Epithelial cell of proximal tubule (primary cell): ENCODE results near the genes POU3F3, C2orf49 and FHL2.

GRCh38 chr2:104659104-104659756, 194.7 kb upstream of the POU3F3 start:
- RAMPAGE, long total RNA: no peak
- RRBS: no CpG with 5 or more reads among the region's 55 CpGs

- RAMPAGE, long total RNA: no peak
- RRBS: no CpG with 5 or more reads among the region's 35 CpGs
Measured at GRCh38 chr2:104853989-104854560, at the start of gene POU3F3. TSS of gene POU3F3 (plus strand) at chr2:104854115.

- RAMPAGE, long total RNA: no peak
- RRBS: 3% methylated on average over 1 of the region's 116 CpGs
Measured at GRCh38 chr2:104856264-104857302, 2.7 kb downstream of the POU3F3 start.

DNA sequence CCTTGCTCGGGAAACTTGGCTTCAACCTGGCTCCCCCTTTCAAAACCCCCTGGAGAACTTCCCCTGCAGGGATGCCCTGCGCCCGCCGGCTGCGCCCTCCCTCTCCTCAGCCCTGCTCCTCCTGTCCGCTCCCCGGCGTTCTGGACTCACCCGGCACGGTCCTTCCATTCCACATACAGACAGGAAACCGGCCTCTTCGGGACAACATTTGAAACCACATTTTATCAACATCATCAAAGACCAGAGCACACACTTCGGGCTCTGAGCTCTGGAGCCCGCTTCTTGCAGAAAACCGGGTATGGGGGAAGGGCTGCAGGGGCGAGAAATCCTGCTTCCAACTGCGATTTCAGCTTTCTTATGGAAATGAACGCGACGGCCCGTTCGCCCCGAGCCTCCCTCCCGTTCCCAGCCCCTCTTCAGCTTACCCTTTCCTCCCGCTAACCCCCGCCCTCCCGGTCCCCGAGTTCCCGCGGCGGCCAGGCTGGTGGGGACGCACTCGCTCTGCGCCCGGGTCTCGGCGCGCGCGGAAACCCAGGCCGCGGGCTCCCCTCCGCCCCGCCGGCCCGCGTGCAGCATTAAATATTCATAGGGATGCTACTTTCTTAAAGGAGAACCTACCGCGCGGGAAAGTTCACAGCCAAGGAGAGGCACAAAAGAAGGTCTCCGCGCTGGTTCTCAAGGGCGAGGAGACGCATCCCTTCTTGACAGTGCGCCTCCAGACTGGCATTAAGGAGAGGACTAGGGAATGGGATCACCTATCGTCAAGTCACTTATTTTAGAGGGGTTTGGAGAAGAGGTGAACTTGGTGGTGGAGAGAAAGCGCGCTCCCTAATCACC, 18.4 kb downstream of the POU3F3 start:
- RAMPAGE, long total RNA: no peak
- RRBS: 2% methylated on average over 25 of the region's 58 CpGs

DNA sequence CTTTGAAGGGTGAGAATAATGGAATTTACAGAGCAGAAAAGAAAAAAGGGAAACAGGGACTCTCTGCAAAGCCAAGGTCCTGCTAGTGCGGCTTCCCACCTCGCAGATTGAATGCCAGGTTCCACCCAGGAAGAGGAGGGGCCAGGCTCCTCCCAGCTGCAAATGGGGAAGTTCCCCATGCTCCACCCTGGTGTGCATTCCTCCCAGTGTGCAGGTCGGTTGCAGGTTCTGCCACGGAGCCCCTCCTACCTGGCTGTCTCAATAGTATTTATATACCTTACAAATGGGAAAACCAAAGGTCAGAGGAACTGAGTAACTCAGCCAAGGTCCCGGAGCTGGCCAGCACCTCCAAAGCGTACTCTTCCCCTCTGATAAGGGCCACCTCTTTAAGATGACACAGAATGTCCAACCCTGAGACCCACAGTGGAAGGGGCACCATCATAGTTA, 35.4 kb downstream of the POU3F3 start:
- RAMPAGE, long total RNA: no peak
- RRBS: no CpG with 5 or more reads among the region's 6 CpGs

DNA sequence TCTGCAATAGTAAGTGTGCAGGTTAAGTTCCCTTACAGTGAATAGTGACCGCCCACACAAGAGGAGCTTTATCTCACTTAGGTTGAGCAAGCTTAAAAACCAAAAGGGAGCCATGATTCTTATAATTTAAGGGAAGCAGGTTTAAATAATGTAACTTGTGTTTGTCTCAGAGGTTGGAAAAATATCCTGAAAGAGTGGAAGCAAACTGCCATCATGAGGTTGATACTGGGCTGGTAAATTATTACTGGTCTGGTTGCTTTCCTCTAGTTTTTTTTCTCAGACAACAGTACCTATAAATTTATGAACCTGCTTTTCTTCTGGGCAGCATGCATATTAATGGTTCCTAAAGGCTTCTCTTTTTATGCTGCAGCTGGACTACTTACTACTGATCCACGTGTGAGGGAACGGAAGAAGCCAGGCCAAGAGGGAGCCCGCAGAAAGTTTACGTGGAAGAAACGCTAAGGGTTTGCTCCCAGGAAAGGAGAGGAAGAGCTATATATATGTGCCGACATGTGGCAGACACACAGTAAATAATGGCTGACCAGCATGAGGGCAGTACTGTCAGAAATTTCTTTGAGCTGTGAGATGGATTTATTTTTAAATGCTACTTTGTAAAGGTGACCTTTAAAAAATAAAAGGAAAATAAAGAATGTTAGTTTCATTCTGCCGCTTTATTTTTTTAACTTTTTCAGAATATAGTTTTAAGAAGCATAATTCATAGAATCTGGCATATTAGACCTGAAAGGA, 61.6 kb downstream of the MRPS9 start:
- RAMPAGE, long total RNA: no peak
- RRBS: no CpG with 5 or more reads among the region's 8 CpGs

DNA sequence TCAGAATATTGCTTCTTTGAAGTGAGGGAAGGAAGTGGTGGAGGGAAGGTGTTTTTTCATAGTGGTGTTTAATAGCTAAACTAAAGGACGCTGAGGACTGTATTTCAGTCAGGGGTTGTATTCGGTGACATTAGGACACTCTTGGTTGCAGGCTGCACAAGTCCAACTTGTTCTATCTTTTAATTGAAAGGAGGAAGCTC, 69.9 kb downstream of the MRPS9 start:
- RAMPAGE, long total RNA: no peak
- RRBS: no CpG with 5 or more reads among the region's 2 CpGs

- RAMPAGE, long total RNA: no peak
- RRBS: no CpG with 5 or more reads among the region's 21 CpGs
Measured at GRCh38 chr2:105269381-105269994, 27.9 kb downstream of the GPR45 start.

- RAMPAGE, long total RNA: no peak
- RRBS: no CpG with 5 or more reads among the region's 5 CpGs
Measured at GRCh38 chr2:105275315-105275703, 33.8 kb downstream of the GPR45 start.

DNA sequence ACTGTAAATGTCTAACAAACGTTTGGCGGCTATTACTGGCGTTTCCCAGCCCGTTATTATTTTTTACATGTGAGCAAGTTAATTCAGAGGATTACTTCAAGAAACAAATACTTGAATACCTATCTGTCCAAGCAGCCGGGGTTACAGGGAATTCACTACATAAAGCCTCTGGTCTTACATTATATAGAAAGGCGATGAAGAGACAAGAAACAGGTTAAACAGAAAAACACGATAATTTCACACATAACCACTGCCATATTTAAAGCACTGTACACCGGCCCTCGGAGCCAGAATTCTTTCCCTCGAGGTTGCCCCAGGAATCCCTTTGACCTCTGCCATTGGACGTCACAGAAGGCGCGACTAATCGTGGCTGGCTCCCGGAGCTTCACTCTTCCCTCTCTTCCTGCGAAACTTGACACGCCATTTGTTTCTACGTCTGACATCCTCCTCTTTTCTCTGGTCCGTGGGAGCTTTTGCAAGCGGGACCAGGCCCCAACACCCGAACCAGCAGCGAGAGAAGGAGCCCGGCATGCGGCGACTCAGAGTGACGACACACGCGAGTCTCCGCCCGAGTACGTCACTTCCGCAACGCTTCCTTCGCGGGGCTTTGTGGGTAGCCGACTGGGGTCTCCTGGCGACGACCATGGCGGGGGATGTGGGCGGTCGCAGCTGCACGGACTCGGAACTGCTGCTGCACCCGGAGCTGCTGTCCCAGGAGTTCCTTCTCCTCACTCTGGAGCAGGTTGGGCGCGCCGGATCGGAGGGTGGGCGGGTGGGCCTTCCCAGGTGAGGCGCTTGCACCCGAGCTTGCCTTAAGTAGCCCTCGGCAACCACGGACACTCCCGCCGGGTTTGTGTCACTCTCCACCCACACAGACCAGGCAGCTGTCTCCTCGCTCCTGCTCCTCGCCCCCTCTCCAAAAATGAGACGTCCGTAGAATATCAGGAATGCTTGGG, at the start of gene C2orf49:
C2orf49 (plus strand) TSS at position 596 of the 956 bp plus-strand sequence.
- RAMPAGE, long total RNA: start-site peak on the plus strand centred at position 623 of the sequence, 23 bp wide, 244 and 44 reads in 2 replicates
- RRBS: 1% methylated on average over 15 of the region's 59 CpGs

GRCh38 chr2:105337901-105338498, 660 bp downstream of the C2orf49 start:
- RAMPAGE, long total RNA: no peak
- RRBS: no CpG with 5 or more reads among the region's 12 CpGs

- RAMPAGE, long total RNA: no peak
- RRBS: no CpG with 5 or more reads among the region's 2 CpGs
Measured at GRCh38 chr2:105377936-105378280, 20.9 kb downstream of the FHL2 start.

GRCh38 chr2:105380835-105381424, 17.9 kb downstream of the FHL2 start:
- RAMPAGE, long total RNA: no peak
- RRBS: no CpG with 5 or more reads among the region's 10 CpGs

- RAMPAGE, long total RNA: no peak
- RRBS: no CpG with 5 or more reads among the region's 10 CpGs
Measured at GRCh38 chr2:105391153-105392252, 7.3 kb downstream of the FHL2 start.

- RAMPAGE, long total RNA: no peak
- RRBS: no CpG with 5 or more reads among the region's 19 CpGs
Measured at GRCh38 chr2:105396089-105397334, 2.3 kb downstream of the FHL2 start.

DNA sequence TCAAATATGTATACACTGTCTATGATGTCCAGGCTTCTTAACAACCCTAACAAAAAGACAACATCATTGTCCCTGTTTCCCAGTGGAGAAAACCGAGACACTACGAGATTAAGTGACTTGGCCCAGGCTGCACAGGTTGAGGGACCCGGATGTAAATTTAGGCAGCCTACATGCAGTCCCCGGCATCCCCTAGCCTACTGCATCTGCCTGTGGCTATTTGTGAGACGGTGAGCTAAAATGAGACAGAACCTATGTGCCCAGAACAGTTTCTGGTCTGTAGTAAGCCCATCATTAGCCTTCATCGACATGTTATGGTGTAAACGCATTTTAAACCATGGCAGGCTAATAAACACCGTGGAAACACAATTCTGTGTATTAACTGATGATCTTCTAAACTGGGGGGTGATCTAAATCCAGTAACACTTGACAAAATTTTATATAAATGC, 1.5 kb downstream of the FHL2 start:
- RAMPAGE, long total RNA: no peak
- RRBS: no CpG with 5 or more reads among the region's 8 CpGs

DNA sequence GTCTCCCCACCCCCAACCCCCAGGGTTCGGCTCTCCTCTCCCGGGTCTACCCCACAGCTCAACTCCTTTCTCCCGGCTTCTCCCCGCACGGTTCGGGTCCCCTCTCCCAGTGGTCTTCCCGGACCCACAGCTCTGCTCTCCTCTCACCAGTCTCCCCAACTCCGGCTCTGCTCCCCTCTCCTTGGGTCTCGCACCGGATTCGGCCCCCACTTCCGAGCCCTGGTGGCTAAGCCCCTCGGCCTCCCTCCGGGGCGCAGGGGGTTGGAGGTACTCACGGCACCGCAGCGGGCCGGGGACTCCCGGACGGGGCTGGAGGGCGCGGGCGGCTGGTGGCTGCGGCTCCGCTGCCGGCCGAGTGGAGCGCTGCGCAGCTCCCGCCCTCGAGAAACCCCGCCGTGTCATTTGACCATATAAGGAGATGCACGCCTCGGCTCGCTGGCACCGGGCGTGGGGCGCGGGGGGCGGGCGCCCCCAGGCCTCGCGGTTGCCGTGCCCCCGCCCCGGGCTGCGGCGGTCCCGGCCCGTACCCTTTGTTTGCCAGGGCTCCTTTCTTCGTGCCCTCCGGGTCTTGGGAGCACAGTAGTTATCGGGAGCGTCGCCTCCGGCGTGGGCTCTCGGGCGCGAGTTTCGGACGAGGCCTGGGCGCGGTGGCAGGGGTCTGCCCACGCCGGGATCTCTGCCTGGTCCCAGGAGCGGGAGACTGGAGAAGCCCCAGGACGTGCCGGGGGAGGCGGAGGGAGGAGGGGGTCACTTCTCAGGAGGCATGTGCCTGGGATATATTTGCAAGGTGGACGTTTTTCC, at the start of gene FHL2:
FHL2 (minus strand) TSS at position 357 of the 801 bp plus-strand sequence.
- RAMPAGE, long total RNA: no peak
- RRBS: 5% methylated on average over 57 of the region's 73 CpGs

DNA sequence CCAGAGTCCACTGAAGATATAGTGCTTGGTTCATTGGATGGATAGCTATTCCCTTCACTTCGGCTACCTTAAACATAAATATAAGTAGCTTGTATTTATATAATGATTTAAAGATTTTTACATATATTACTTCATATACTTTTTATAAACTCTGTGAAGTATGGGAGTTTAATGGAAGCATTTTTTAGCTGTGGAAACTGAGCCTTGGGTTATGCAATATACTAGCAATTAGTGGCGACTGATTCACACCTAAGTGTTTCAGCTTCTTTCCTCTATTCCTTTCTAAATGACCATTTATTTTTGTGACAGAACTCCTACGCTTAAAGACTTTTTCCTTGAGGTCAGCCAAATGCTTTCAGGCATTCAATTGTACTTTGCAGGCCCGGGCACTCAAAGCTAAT, 116.5 kb upstream of the FHL2 start:
- RAMPAGE, long total RNA: no peak
- RRBS: 50% methylated on average over 1 of the region's 4 CpGs

GRCh38 chr2:105617515-105618319, 127.0 kb upstream of the NCK2 start:
- RAMPAGE, long total RNA: no peak
- RRBS: no CpG with 5 or more reads among the region's 12 CpGs

- RAMPAGE, long total RNA: no peak
- RRBS: no CpG with 5 or more reads among the region's 1 CpG
Measured at GRCh38 chr2:105738219-105738581, 6.5 kb upstream of the NCK2 start.